Measurements from ENCODE around the gene CFAP53.

DNA sequence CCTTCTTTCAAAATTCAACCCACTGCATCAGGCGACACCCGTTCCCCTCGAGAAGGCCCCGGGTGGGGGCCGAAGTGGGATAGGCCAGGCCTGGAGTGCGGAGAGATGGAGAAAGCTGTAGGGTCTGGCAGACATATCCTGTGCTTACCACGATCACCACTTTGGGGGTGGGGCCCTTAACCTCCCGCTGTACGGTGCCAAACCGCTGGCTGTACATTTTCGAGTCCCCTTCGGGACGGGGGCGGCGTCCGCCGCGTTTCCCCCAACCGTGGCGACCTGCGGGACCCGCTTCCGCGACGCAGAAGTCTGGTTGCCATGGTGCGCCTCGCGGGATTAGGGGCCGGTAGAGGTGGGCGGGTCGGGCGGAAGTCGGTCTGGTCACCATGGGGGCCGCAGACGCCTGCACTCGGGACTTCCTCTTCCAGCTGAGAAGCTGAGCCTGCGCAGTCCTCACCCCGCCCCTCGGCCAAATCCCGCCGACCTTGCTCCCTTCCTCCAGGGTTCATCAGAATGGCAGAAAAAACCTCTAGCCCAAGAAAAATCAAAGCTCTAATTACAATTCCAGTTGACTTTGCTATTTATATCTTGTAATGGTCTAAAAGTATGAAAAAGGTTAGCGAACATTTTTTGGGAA is at the start of gene CFAP53:
TSS of gene CFAP53 (minus strand) at position 308 of the 634 bp plus-strand sequence.
- PRO-cap, result bidirectional peak, plus-strand start at position 453 of the sequence, minus-strand start at position 278 of the sequence
- RAMPAGE, long total RNA, 3 experiments, result start-site peak on the minus strand in 1 of 3 experiments, centred at position 298 of the sequence, 17 reads per replicate

GRCh38 chr18:50560362-50561598 is 893 bp downstream of the MAPK4 start:
- PRO-cap, result unidirectional peak, minus-strand start at chr18:50560506; unidirectional peak, minus-strand start at chr18:50561205
- RAMPAGE, long total RNA, 3 experiments, result no peak in any of the 3 experiments

DNA sequence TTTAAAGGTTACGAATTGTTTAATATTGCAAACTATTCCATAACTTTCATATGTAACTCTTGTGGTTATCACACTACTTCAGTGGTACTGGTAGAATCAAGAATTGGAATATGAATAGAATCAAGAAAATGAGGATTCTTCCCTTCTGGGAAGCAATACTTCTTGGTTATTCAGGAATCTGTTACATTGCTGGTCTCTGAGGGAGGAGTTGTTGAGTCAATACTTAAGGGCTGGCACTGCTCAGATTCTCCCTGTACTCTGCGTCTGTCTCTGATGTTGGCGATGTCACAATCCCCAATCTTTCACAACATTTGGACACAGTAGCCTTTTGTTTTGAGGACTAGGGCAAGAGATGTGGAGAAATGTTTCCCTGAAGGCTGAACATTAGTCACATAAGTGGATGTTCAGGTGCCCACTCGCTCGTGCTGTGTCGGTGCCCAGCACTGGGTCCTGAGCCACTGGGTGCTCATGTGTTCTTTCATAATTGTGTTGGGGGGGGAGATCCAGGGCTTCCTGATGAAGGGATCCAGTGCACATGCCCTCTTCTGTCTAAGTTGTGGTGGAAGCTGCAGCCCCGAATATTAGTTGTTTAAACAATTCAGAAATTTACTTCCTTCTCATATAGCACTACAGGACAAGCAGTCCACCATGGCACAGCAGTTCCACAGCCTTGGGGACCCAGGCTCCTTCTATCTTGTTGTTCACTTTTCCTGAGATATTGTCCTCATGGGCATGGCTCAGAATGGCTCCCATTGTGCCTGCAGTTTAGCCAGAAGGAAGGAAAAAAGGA is 55.0 kb downstream of the MAPK4 start:
- PRO-cap, result no peak
- RAMPAGE, long total RNA, 3 experiments, result no peak in any of the 3 experiments

DNA sequence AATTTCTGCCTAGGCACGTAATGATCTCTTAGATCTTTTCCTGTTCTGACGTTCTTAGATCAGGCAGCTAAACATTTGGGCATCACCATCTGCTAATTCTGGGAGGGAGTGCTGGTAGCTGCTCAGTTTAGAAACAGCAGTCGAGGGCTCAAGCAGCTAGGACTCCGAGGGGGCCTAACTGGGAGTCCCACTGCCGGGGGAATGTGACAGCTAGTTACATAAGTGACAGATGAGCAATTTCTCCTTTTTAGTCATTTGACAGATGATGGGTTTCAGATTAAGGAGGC is 92.8 kb downstream of the MRO start:
- PRO-cap, result no peak
- RAMPAGE, long total RNA, 3 experiments, result no peak in any of the 3 experiments

- PRO-cap, result no peak
- RAMPAGE, long total RNA, 3 experiments, result no peak in any of the 3 experiments
Measured at GRCh38 chr18:50805717-50806114, 14.1 kb downstream of the MRO start.

- PRO-cap, result no peak
- RAMPAGE, long total RNA, 3 experiments, result no peak in any of the 3 experiments
Measured at GRCh38 chr18:50842751-50843348, 23.0 kb upstream of the MRO start.

DNA sequence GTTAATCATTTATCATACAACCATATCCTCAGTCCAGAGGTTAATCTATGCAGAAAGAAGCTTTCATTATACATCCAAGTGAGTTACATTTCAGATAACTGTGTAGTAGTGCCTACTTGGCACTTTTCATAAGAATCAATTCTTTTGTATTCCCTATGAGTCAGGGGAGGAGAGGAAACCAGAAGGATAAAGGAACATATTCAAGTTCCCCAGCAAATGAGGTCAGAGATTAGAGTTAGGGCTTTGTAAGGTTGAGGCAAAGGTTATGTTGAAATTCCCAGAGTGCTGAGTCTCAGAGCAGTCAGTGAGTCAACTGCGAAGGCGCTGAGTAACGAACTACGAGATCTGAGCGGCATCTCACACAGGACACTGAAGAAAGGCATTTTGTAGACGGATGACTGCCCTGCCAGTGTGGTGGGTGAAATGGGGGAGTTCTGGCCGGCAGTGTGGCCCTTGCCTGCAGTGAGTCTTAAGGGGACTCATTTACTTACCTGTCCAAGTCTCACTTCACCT is 25.0 kb upstream of the ME2 start:
- PRO-cap, result unidirectional peak, plus-strand start at position 300 of the sequence; unidirectional peak, plus-strand start at position 382 of the sequence
- RAMPAGE, long total RNA, 3 experiments, result no peak in any of the 3 experiments

DNA sequence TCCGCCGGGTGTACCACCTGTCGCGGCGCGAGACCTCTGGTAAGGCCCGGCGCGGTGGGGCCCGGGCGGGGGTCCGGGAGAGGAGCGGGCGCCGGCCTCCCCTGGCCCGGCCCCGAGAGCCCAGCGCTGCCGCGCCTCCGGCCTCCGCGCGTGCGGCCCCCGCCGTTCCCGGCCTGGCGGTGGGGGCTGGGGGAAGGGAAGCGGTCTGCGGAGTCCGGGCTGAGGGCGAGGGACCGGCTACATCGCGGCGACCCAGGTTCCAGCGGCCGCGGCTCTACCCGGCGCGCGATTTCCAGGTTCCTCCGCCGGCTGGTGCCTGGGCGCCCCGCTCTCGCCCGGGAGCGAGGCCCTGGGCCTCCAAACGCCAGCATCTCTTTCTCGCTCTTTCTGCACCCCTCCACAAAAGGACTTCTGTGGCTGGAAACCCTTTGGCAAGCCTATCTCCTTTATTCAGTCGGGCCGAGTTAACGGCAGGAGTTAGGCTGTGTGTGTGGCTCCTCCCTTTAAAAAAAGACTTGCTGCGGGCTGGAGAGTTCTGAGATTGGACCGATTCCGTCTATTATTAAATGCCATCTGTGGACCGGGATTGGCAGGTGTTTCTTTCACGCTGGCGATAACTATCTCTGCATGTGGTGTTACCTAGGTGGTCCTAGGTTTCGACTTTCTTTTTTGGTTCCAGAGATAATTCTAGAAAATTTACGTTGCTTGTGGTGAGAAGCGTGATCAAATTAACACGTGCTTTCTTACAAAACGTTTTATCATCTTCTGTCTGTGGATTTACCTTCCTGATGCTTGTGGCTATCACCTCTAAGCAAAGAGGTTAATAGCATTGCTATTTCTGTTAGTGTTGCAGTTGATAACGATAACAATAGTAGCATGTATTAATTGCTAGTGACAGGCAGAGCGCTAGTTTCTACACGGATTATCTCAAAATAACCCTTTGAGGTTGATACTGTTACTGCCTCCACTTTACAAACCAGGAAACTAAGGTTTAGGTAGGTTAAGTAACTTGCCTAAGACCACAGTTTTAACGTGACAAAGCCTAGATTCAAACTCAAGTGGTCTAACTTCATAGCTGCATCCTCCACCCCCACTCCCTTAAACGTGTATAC is 708 bp downstream of the ME2 start:
- PRO-cap, result unidirectional peak, minus-strand start at position 387 of the sequence; unidirectional peak, minus-strand start at position 517 of the sequence
- RAMPAGE, long total RNA, 3 experiments, result no peak in any of the 3 experiments

DNA sequence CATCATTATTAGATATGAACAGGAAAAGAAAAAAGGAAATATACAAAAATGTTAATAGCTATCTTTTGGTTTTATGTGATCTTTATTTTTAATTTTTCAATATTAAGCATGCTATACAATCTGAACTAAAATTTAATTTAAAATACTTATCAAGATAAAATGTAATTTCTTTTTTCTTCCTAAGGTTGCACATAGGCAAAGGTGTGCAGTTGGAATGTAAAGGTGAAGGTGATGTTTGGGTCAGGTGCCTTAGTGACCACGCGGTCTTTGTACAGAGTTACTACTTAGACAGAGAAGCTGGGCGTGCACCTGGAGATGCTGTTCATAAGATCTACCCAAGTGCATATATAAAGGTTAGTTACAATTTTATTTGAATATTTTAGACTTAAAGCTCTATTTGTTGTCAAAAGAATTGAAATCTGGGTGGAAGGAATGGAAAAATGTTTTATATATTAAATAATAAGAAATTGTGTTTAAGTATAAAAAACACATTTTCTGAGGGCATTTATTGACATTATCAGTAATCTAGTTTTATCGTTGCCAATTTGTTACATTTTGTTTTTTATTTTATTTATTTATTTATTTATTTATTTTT is 36.9 kb downstream of the SMAD4 start:
- PRO-cap, result no peak
- RAMPAGE, long total RNA, 3 experiments, result no peak in any of the 3 experiments

DNA sequence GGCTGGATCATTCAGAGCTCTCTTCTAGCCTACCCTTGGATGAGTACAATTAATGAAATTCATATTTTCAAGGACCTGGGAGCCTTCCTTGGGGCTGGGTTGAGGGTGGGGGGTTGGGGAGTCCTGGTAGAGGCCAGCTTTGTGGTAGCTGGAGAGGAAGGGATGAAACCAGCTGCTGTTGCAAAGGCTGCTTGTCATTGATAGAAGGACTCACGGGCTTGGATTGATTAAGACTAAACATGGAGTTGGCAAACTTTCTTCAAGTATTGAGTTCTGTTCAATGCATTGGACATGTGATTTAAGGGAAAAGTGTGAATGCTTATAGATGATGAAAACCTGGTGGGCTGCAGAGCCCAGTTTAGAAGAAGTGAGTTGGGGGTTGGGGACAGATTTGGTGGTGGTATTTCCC is 54.4 kb downstream of the SMAD4 start:
- PRO-cap, result no peak
- RAMPAGE, long total RNA, 3 experiments, result no peak in any of the 3 experiments

GRCh38 chr18:51141583-51141994 is 55.9 kb downstream of the MEX3C start:
- PRO-cap, result unidirectional peak, minus-strand start at chr18:51141805
- RAMPAGE, long total RNA, 3 experiments, result no peak in any of the 3 experiments

DNA sequence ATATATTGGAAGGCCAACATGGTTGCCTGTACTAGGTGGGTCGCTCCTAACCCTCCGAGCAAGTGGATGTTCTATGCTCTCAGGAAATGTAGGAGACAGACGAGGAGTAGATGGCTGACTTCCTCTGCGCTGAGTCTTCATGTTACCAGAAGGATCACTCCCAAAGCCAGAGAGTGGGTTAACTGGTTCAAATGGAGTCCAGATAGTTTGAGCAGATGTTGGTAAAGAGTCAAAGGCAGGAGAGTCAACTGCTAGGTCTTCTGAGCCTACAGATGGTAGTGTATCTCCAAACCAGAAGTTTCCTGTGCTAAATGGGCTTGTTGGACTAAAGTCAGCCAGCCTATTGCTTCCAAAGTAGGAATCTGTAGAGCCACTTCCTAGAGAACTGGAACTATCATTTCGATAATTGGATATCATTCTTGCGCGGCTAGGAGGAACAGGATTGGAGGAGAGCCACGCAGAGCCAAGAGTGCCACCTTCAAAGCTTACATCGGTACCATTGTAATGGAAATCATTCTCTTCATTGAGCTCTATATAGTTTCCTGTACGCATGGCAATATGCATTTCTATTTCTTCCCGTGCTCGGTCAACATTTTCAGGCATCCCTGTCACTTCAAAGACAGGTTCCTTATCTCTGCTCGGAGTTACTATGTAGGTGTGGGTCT is 20.7 kb downstream of the MEX3C start:
- PRO-cap, result no peak
- RAMPAGE, long total RNA, 3 experiments, result no peak in any of the 3 experiments

GRCh38 chr18:51190929-51191558 is 6.4 kb downstream of the MEX3C start:
- PRO-cap, result no peak
- RAMPAGE, long total RNA, 3 experiments, result no peak in any of the 3 experiments

DNA sequence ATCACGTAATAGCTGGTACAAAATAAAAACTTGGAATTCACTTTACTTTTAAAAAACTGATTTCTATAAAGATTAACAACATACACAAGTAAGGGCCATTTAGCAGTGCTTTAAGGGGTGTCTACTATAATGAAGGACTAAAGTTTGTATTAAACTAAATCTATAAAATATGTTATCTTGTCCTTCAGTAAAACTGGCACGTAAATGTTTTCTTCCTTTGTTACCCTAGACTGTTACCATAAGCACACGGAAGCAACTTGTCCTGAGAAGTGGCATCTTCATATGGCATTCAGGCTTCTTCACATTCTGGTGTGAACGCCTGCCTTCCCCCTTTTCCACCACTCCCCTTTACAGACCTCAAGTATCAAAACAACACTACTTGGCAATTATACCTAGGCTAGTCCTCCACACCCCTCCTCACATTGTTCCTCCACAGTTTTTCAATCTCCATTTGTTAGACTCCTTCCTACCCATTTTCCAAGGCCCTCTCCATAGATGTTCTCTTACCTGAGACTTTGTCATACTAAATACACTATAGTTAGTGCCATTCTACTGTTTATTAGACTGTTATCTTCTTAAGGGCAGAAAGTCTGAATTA is 2.9 kb downstream of the MEX3C start:
- PRO-cap, result no peak
- RAMPAGE, long total RNA, 3 experiments, result no peak in any of the 3 experiments

- PRO-cap, result no peak
- RAMPAGE, long total RNA, 3 experiments, result no peak in any of the 3 experiments
Measured at GRCh38 chr18:51211738-51212204, 14.3 kb upstream of the MEX3C start.

DNA sequence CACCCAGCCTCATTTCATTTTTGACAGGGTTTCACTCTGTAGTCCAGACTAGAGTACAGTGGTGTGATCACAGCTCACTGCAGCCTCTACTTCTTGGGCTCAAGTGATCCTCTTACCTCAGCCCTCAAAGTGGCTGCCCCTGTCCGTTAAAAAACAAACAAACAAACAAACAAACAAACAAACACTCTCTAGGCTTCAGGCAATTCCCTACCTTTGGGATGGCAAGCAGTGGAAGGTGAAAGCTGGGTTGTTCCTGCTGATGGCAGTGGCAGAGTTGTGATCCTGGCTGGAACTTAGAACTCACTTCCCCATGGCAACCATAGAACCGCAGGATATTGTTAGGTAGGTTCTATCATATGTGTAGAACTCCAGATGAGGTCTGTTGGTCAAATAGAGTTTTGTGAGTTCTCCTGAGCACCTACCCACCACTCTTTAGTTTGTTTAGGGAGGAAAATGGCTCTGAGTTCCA is 20.6 kb upstream of the MEX3C start:
- PRO-cap, result no peak
- RAMPAGE, long total RNA, 3 experiments, result no peak in any of the 3 experiments

GRCh38 chr18:54165790-54166352 is 58.6 kb downstream of the MBD2 start:
- PRO-cap, result no peak
- RAMPAGE, long total RNA, 3 experiments, result no peak in any of the 3 experiments

DNA sequence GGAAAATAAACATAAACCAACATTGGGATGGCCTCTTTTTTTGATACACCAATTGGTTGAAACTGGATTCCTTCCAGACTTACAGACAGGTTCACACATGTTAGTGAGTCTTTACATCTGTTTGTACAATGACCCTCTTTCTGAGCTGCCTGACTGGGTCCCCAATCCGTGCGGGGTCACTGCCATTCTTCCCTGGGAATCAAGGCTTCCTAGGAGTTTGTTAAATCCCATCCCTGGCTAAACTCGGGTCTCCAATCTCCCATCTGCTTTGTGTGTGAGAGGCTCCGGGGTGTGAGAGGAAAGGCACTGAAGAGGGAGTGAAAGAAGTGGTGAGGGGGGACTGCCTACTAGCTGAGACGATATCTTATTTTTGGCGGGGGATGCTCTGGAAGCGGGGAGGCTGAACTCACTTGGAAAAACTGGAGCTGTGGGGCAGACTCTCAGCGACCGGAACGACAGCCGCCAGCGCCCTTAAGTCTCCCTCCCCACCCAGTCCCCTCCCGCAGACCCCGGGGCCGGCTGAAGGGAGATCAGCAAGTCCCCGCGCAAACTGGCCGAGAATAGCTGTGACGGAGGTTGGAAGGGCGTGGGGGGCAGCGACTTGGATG is 420 bp downstream of the STARD6 start:
- PRO-cap, result no peak
- RAMPAGE, long total RNA, 3 experiments, result no peak in any of the 3 experiments

DNA sequence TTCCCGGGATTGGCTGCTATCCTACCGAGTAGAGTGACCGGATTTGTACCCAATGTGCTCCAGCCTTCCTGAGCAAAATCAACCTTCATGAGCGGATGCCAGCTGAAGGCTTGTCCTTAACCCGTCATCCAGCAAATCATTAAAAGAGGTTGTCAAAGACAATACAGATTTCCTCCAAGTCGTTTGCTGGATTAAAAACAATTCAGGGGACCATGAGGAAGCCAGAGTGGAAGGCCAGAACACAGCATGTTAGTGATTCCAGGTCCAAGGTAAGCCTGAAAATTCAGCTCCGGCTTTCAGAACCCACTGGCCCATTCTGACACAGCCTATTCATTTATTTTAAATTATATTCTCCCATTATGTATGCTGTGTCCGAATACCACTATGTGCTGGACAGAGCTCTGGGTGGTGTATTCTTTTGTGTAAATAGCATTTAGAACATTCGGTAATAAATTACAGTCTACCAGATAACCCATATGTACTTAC is 76.8 kb upstream of the DYNAP start:
- PRO-cap, result no peak
- RAMPAGE, long total RNA, 3 experiments, result no peak in any of the 3 experiments

DNA sequence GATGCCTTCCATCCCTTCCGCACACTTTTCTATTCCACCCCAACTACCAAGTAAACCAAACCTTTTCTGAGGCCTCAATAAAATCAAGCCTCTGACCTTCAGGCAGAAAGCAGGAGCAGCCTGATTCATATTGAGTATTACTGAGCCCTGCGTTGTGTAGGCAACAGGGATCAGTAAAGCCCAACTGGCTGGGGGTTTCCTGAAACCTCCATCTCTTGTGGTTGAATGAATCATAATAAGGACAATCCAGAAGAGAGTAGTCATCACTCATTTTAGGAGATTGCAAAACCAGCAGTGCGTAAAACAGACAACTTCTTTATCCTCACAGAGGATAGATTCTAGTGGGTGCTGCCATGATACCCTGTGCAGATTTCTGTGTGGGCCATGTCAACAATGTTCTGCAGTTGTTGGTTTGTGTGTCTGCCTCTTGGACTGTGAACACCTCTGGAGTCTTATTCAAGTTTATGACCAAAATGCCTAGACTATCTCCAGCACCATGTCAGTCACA is 52.0 kb upstream of the RAB27B start:
- PRO-cap, result no peak
- RAMPAGE, long total RNA, 3 experiments, result no peak in any of the 3 experiments